Mesenchymal stem cell of the bone marrow (primary cell): ENCODE measurements around a stretch of chr1.

DNA sequence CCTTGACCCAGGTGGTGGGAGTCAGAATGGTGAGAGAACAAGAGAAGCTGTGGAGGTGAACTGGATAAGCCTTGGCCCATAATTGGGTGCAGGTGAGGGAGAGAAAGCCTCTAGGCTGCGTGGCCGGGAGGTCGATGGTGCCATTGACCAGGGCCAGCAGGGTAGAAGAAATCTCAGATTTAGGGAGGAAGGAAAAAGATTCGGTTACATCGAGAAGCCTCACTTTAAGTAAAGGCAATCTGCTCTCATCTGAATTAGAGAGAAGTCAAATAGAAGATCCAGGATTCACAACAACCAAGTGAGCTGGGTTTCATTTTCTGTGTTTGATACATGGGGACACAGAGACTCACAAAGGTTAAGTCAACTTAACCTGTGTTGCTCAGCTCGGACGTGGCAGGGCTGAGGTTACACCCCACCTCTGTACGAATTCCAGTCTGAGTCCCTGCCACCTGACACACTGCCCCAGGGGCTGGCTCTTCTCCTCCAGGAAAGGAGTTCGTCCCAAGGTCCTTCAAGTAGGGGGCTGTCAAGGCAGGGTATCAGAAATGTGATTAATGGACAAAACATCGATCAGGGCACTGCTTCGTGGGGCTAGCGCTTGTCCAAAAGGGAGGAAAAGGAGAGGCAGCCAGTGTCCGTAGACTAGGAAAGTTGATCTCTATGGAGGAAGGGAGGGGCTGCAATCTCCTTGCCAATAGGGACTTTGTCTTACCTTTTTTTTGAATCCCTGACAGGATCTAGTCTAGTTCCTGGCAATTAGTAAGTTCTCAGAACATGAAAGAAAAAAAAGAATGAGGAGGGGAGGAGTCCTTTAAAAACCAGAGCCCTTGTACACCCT lies 116.3 kb downstream of the CNIH3 start:
- CAGE, long polyA plus RNA = no peak

DNA sequence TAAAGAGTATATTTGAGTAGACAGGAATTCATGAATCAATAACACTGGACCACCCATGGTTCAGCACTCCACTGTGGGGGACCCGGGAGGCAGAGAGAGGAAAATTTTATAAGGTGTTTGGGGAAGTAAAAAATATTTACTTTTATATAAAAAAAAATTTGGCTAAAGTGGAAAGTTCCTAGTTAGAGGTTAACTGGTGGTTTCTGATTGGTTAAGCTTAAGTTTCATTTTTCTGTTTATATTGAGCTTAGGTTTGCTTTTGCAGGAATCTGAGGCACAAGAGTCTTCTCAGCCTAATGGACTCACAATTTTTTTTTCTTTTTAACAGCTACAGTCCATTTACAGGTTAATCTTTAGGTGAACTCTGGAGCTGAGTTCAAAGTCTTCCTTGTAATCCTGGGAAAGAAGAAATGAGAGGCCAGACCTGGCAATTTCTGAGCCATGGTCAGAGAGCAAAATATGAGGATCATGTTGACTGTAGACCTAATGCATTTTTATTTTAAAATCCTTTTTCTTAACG lies 55.5 kb upstream of the DNAH14 start:
- CAGE, long polyA plus RNA = no peak

GRCh38 chr1:224882428-224882670 lies 47.1 kb upstream of the DNAH14 start:
- CAGE, long polyA plus RNA = no peak

DNA sequence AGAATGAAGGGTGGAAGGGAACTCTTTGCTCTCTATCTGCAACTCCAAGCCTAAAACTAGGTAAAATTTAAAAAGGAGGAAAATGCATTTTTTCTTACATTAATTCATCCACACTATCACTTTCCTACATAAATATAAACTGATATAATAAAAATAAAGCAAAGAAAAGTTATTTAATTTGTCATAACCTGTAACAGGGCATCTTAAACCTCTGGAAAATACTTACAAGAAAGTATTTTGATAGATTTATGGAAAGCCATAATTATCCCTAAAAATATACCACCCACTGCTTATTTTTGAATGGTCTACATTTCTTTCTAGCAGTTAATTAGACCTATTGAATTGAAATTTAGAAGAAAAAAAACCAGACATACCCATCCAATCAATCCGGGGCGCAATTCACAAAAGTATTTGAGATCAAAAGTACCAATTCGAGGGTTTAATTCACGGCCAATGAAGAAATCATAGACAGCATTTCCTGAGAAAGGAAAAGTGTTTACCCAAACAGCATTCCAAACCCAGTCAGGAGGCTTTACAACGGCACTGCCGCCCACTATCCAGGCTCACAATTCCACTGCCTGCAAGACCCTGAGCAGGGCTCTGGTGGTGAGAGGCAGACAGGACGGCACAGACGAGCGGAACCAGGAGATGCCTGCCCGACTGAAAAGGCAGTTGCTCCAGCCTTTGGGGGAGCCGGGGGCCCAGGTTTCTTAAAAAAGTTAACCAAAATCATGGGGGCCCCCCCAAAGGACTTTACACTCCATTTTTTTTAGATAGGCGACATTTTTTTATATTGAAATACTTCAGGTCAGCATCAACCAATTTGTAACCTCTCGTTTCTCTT lies 16.7 kb downstream of the LBR start:
- CAGE, long polyA plus RNA = no peak

DNA sequence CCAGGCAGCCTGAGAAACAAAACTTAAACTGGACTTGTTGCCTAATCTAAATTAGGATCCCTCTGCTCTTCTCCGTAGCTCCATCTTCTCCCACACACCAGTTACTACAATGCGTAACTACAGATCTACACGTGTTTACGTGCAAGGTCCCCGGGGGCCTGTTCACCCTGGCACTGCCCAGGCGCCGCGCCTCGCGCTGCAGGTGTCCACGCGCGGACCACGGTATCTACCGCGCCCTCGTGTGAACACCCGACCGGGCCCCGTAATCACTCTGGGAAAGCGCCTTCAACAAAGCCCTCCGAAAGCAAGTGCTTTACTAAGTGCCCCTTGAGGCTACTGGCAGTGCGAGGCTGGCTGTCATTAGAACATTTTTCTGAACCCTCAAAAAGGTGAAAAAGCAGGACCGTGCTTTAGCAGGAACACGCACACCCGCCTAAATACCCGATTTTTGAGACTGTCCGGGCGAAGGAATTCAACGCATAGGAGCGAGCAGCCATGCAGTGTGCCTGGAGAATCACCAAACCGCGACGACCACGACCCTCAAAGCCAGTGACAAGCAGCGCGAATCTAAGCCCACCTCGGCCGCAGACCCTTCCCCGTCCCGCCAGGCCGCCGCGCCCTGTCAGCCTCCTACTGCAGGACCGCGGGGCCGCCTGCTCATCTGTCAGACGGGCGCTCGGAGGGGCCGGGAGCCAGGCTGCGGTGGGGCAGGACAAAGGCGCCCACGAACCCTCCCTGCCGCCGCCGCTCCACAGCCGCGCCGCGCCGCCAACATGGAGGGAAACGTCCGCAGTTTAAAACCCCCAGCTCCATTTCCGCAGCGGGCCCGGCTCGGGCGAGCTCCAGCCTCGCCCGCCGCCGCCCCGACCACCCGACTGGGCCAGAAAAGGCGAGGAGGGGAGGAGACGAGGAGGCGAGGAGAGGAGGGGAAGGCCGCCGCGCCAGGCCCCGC lies 672 bp downstream of the LBR start:
- CAGE, long polyA plus RNA = no peak

GRCh38 chr1:225449113-225449819 lies 21.4 kb upstream of the LBR start:
- CAGE, long polyA plus RNA = no peak

- CAGE, long polyA plus RNA = no peak
Measured at GRCh38 chr1:225461481-225461813, 33.6 kb upstream of the LBR start.

GRCh38 chr1:225735495-225736278 lies 41.9 kb upstream of the SRP9 start:
- CAGE, long polyA plus RNA = no peak

GRCh38 chr1:225766902-225767135 lies 10.8 kb upstream of the SRP9 start:
- CAGE, long polyA plus RNA = no peak

DNA sequence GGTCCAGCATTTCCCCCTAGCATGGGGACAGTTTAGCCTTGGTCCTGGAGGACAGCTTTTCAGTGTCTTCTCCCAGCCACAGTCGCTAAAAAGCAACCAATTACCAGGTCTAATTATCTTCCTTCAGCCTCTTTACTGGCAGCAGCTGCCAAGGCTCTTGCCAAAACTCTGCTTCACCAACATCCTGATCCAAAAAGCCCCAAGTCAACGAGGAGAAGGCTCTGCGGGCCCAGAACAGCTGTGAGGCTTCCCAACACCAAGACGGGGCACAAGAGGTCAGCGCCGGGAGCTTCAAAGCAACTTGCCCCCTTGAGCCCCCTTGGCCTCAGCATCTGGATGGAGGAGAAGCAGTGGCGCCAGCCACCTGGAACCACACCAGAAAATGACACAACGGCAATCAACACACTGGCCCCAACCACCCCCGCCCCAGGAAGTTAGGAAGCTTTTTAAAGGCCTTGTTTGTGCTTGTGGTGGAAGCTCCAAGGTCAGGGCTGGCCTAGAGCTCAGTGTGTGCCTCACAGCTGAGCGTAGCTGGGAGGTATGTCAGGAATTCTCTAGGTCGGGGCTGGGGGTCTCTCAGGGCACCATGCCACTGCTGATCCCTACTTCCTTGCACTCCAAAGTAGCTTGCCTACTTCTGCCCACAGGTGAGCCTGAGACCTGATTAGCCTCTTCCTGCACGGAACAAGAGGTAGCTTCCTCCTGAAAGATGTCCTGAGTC lies 10.0 kb upstream of the SRP9 start:
- CAGE, long polyA plus RNA = no peak

GRCh38 chr1:225812812-225814085 lies 3.3 kb downstream of the EPHX1 start:
- CAGE, long polyA plus RNA = no peak

DNA sequence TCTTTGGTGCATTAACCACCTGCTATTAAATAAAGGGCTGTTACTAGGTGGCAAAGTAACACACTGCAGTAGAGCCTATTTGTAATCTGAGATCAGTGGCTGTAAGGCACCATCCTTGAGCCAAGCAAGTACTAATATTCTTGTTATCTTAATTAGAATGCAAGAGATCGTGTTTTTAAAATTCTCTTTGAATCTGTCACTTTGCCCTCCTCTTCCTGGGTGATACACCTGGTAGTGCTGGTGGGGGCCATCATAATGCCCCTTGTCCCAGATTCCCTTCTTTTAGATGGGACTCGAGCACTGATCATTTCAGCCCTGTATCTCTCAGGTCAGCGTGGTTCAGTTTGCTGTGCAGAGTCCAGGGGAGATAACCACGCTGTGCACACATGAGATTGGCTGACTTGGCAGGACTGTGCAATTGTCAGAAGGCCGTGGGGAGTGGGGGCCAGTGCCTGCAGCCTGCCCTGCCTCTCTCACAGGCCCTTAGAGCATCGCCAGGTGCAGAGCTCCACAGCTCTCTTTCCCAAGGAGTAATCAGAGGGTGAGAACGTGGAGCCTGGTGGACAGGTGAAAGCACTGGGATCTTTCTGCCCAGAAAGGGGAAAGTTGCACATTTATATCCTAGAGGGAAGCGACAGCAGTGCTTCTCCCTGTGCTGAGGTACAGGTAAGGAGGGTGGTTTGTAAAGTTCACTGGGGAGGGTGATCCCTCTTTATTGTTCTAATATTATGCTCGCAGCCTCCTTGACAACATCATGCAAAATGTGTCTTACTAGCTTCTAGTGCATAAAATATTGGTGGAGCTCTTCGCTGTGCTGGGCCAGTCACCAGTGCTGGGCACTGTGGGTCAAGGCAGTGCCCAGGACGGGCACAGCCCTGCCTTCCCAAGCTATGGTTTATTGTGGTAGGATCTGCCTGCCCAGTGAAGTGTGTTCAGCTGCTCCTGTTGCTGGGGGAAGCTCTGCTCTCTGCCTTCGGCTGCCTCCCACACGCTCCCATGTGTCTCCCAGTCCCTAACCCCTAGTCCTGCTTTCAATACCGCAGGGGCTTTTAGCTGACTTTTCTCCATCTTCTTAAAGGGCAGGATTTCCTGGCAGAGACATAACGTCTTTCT lies 15.3 kb downstream of the EPHX1 start:
- CAGE, long polyA plus RNA = no peak

GRCh38 chr1:225882590-225883567 lies 699 bp upstream of the TMEM63A start:
- CAGE, long polyA plus RNA = no peak

GRCh38 chr1:225883722-225884399 lies 1.7 kb upstream of the TMEM63A start:
- CAGE, long polyA plus RNA = no peak

DNA sequence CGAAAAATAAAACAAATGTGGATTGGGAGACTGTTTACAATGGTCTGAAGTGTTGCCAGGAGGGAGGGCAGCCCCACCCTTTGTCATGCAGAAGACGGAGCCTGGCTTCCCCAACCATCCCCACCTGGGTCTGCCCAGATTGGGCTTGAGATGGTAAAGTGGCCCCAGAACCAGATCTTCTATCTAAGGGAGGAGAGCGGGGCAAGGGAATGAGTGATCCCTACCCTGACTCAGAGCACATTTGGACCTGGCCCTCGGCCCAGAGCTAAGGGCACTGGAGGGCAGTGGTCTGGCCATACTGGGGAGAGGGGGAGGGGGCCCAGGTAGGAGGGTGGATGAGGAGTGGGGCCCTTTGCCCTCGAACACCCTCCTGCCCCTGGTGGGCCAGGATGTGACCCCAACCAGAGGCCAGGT lies 1.4 kb upstream of the LEFTY1 start:
- CAGE, long polyA plus RNA = no peak

DNA sequence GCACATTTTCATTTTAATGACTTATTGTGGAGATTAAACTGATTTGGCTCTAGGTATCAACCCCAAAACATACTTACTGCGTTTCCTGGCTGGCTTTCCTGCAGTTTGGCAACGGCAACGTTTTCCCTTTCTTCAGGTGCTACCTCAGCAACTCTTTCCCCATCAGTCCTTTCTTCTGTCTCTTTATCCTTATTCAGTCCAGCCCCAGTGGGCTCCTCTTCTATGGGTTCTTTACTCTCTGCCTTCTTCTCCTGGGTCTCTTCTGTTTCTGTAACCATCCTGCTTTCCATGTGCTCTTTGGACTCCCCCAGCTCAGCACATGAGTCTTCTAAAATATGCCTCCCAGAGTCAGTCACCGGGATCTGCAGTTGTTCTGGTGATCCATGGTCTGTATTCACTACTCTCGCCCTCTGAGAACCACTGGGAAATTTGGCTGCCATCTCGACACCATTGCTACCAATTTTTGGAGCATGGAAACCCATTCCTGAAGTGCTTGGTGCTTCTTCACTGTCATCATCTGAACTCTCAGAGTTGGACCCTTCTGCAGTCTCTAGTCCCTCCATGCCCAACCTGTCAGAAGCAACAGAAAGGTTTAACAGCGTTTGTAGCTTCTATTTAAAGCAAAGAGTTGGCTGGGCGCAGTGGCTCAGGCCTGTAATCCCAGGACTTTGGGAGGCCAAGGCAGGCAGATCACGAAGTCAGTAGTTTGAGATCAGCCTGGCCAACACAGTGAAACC lies 11.2 kb downstream of the SDE2 start:
- CAGE, long polyA plus RNA = no peak

DNA sequence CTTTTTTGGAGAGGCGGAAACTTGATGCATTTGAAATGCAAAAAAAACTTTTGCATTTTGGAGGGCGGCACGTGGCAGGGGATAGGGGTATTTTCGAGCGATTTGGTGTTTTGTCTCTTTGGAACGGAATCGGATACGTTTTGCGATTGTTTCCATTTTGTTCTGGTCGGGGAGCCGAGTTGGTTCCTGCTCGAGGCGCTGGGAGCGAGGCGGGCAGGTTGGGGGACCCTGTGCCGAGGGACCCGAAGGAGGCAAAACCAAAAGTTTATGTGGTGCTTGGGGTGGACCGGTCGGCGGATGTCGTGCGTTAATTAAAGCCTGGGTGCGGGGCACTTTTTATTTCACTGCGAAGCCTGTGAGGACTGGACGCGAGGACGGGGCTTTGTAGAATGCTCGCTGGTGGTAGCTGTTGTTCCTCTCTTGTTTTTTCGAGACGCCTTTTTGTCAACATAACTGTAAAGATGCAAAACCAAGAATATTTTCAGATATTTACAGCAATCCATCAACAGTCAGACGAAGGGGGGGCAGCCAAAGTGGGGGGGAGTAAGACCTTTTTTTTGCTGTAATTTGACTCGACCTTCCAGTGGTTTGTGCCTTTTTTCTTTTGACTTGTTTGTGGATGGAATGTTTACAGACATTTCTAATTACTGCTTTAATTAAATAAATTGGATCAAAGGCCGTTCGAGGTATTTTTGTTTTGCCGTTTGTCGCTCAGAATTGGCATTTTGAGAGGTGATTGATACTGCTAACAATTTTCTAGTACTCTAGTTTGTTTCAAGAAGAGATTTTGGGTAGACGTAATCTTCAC lies 1.1 kb downstream of the H3-3A start:
- CAGE, long polyA plus RNA = no peak

GRCh38 chr1:226065126-226065540 lies 2.6 kb downstream of the H3-3A start:
- CAGE, long polyA plus RNA = no peak

GRCh38 chr1:226068427-226068937 lies 6.0 kb downstream of the H3-3A start:
- CAGE, long polyA plus RNA = no peak

DNA sequence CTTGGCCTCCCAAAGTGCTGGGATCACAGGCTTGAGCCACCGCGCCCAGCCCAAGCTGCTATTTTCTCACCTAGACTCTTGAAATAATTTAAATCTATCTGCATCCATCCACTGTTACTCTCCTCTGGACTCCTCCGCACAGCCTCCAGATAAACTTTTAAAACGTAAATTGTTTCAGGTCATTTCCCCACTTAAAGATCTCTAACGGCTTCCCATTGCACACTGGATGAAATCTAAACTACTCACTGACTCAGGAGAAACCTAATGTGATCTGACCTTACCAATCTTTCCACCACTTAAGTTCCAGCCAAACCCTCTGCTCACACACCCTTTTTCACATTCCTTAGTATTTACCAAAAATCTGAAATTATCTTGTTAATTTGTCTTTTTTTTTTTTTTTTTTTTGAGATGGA lies 12.1 kb downstream of the H3-3A start:
- CAGE, long polyA plus RNA = no peak